SK-N-SH (cell line): ENCODE results near the genes CRTC2, C1orf43 and LENEP.

GRCh38 chr1:153932222-153933037 lies 9.7 kb upstream of the GATAD2B start:
- RRBS: no CpG with 5 or more reads among the region's 15 CpGs
CAGE:
- cytosol, long polyA plus RNA: no peak
- long polyA plus RNA: no peak
- nucleus, long polyA plus RNA: no peak

DNA sequence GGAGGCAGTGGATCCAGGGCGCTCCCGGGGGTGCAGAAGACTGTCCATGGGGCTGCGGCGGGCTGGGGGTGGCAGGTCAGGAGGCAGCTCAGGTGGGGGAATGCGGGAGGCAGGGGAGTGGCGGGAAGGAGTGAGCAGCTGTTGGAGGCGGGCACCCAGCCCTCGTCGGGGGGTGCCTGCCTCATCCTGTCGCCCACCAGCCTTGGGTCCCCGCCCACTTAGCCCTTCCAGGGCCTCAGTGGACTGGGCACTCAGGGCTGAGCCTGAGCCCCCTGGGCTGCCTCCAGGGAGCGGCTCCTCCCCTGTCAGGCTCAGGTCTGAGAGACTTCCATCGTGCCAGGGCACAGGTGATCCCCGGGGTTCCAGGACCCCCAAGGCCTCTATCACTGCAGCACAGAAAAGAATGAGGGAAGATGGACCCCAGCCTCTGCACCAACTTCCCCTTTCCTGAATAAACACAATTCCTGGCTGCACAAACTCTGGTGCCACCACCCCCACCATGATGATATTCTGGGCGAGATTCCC lies 10.8 kb upstream of the GATAD2B start:
- RRBS: no CpG with 5 or more reads among the region's 15 CpGs
CAGE:
- cytosol, long polyA plus RNA: no peak
- long polyA plus RNA: no peak
- nucleus, long polyA plus RNA: no peak

DNA sequence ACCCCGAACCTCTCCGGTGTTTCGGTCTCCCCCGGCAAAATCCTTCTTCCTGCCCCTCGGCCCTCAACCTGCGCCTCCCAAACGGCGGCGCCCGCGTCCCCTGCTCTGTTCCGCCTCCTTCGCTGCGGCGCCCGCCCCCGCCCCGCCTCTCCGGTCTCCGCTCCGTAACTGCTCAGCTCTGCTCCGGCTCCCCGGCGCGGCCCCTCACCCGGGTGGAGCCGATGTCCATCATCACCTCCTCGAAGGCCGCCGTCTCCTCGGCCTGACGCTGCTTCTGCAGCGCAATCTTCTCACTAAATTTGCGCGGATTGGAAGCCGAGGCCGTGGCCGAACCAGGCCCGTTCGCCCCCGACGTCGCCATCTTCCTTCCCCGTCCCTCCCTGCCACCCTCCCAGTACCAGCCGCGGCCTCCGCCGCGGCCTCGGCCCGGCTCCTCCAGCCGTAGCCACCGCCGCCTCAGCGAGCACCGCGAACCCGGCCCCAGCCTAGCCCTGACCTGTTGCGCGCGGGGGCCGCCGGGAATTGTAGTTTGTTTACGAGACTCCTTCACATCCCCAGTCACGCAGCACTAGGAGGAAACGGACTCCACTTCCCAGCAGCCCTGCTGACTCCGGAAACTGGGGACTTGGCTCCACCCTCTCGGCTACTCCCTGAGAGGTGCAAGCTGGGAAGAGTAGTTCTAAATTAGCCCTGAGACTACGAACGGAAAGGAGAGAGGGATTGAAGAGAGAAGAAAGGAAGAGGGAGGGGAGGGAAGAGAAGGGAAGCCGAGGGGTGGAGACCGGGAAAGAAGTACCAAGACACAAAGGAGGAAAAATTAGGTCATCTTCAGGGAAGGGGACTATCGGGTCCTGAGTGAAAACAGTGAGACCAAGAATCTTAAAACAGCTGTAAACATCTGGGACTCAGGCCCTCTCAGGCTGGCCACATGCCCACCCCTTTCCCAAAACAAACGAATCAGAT lies at the start of gene CRTC2:
Gene CRTC2 (minus strand): TSS at position 476 of the 963 bp plus-strand sequence.
- RRBS: 1% methylated on average over 25 of the region's 74 CpGs
CAGE:
- cytosol, long polyA plus RNA: no peak
- long polyA plus RNA: no peak
- nucleus, long polyA plus RNA: no peak

- RRBS: no CpG with 5 or more reads among the region's 5 CpGs
CAGE:
- cytosol, long polyA plus RNA: no peak
- long polyA plus RNA: no peak
- nucleus, long polyA plus RNA: no peak
Measured at GRCh38 chr1:153961521-153961889, 1.8 kb downstream of the SLC39A1 start.

GRCh38 chr1:153981585-153982433 lies 4.3 kb downstream of the RAB13 start:
- RRBS: no CpG with 5 or more reads among the region's 7 CpGs
CAGE:
- cytosol, long polyA plus RNA: start-site peak on the minus strand at chr1:153981957-153982170, 355 and 951 reads in 2 replicates
- long polyA plus RNA: start-site peak on the minus strand at chr1:153981944-153982105, 675 and 690 reads in 2 replicates
- nucleus, long polyA plus RNA: start-site peak on the minus strand at chr1:153981925-153982178, 70 and 297 reads in 2 replicates

- RRBS: no CpG with 5 or more reads among the region's 3 CpGs
CAGE:
- cytosol, long polyA plus RNA: no peak
- long polyA plus RNA: no peak
- nucleus, long polyA plus RNA: no peak
Measured at GRCh38 chr1:154185815-154186640, 5.9 kb downstream of the TPM3 start.

- RRBS: no CpG with 5 or more reads among the region's 3 CpGs
CAGE:
- cytosol, long polyA plus RNA: no peak
- long polyA plus RNA: no peak
- nucleus, long polyA plus RNA: no peak
Measured at GRCh38 chr1:154198964-154199509, 7.1 kb downstream of the CFAP141 start.

DNA sequence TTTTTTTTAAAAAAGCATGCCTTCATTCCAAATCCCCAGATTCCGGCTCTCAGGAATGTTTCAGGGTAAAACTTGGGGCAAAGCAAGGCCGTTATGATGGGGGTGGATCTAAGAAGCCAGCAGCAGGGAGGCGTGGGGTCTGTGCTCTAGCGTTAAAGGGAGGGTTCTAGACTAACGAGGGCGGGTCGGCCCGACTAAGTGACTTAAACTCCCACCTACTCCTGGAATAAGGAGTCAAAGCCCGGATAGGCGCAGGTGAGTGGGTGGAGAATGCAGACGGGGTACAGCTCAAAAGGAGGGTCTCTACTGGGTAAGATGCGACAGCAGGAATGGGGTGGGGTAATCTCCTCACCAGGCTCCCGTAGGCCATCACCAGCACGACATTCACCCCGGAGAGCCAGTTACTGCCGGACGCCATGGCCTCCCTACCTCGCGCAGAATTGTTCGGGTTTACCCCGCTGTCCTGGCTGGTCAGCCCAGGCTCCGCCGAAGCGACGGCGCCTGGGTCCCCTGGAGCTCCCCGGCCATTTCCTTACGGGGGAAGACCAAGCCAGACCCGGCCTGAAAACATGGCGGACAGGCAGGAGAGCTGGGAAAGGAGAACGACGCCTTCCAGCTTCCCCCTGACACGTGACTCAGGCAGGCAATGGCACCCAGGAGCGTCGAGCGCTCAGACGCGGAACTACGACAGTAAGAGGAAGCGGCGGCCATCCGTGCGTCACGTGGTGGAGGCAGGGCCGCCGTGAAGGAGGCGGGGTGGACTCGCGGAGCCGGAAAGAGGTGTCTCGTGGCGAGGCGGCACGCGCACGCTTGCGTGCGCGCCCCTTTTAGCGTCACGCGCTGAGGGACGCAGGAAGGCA lies at the start of gene C1orf43:
Gene C1orf43 (minus strand): TSS at position 601 of the 860 bp plus-strand sequence.
- RRBS: 2% methylated on average over 9 of the region's 63 CpGs
CAGE:
- cytosol, long polyA plus RNA: start-site peak on the minus strand centred at position 599 of the sequence, 86 bp wide, 294 and 598 reads in 2 replicates
- long polyA plus RNA: start-site peak on the minus strand centred at position 525 of the sequence, 336 bp wide, 308 and 688 reads in 2 replicates
- nucleus, long polyA plus RNA: no peak

GRCh38 chr1:154348634-154349070 lies 23.3 kb downstream of the ATP8B2 start:
- RRBS: no CpG with 5 or more reads among the region's 20 CpGs
CAGE:
- cytosol, long polyA plus RNA: no peak
- long polyA plus RNA: no peak
- nucleus, long polyA plus RNA: no peak

GRCh38 chr1:154430211-154430645 lies 25.1 kb downstream of the IL6R start:
- RRBS: no CpG with 5 or more reads among the region's 13 CpGs
CAGE:
- cytosol, long polyA plus RNA: no peak
- long polyA plus RNA: no peak
- nucleus, long polyA plus RNA: no peak

- RRBS: no CpG with 5 or more reads among the region's 11 CpGs
CAGE:
- cytosol, long polyA plus RNA: no peak
- long polyA plus RNA: no peak
- nucleus, long polyA plus RNA: no peak
Measured at GRCh38 chr1:154609192-154609925, 1.4 kb upstream of the ADAR start.

DNA sequence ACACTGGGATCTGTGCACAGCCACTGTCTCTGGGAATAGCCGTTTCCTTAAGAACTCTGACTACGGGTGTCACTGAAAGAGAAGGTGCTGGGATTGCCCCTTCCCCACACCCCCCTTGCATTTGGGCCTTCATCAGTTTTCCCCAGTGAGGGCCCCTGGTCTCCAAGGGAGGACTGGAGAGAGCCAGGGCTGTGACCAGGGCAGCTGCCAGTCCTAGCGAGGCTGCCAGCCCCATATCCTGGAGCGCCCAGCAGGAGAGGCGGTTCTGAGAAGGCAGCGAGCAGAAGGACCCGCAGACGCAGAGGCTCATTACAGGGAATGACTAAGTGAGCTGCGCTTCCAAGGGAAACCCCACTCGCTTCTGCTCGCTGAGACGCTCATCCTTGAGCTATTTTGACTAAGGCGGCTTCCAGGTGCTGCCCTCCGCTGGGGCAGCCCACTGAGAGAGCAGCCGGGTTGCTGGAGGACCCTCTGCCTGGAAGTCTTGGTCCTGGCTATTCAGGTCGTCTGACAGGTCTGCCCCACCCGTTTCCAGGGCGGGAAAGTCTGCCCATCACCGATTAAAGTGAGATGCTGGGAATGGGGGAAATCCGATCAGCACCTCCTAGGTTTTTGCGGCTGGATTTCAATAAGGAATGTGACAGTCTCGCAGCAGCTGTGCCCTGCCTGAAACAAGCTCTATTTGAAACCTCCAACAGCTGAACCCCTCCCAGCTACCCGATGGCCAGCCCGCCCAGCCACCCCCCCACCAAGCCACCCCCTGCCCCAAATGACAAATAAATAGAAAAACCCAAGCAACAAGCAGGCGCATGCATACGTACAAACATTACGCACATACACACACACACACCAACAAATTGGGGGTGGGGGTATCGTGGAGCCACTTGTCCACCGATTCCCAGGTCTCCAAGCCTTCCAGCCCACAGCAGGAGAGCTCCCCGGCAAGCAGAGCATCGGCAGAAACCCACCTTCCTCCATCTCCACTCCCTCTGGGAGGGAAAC lies 2.8 kb downstream of the KCNN3 start:
- RRBS: no CpG with 5 or more reads among the region's 31 CpGs
CAGE:
- cytosol, long polyA plus RNA: no peak
- long polyA plus RNA: no peak
- nucleus, long polyA plus RNA: no peak

DNA sequence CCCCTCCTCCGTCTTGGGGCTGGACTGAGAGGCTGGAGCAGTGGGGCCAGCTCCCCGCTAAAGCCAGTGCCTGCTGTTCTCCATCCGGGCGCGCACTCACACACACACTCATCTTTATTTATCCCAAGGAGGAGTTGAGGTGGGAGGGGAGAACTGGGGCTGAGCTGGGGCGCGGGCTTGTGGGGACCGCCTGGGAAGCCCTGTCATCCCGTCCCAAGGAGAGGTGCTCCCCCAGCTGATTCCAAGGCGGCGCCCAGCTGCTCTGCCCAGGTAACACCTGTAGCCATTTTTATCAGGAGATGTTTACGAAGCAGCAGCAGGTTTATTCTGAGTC lies 2.1 kb downstream of the KCNN3 start:
- RRBS: no CpG with 5 or more reads among the region's 12 CpGs
CAGE:
- cytosol, long polyA plus RNA: no peak
- long polyA plus RNA: no peak
- nucleus, long polyA plus RNA: no peak

GRCh38 chr1:154992858-154993678 lies at the start of gene LENEP:
TSS of gene LENEP (plus strand) at chr1:154993586.
- RRBS: no CpG with 5 or more reads among the region's 16 CpGs
CAGE:
- cytosol, long polyA plus RNA: no peak
- long polyA plus RNA: no peak
- nucleus, long polyA plus RNA: no peak

- RRBS: no CpG with 5 or more reads among the region's 4 CpGs
CAGE:
- cytosol, long polyA plus RNA: no peak
- long polyA plus RNA: no peak
- nucleus, long polyA plus RNA: no peak
Measured at GRCh38 chr1:154993679-154994237, 372 bp downstream of the LENEP start.

DNA sequence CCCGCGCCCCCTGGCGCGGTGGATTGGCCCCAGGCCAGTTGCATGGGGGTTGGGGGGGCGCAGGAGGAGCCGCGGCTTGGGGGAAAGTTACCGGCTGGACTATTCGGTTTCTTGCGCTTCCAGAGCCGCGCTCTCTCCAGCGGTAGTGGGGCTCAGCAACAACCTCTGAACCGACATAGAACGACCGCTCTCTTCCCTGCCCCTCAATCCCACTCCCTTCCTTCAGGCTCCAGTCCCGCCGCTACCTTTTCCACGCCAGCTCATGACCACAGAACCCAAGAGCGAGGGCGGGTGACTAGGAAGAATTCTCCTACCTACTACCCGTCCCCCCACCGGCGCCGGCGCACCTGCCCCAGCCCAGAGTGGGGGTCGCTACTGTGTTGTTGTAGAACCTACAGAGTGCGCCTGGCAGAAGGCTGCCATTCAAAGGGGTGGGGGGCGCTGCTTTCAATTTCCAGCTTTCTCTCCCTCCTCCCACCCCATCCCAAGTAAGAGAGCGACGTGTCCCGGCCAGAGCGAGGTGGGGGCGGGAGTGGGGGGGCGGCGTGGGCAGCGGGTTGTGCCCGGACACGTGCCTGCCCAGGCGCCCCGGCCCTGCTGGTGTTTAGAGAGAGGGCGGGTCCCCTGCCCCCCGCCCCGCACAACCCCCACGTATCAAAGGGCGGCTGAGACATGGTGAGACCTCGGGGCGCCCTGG lies 916 bp downstream of the ZBTB7B start:
- RRBS: 3% methylated on average over 7 of the region's 48 CpGs
CAGE:
- cytosol, long polyA plus RNA: no peak
- long polyA plus RNA: no peak
- nucleus, long polyA plus RNA: no peak

- RRBS: 4% methylated on average over 4 of the region's 15 CpGs
CAGE:
- cytosol, long polyA plus RNA: no peak
- long polyA plus RNA: no peak
- nucleus, long polyA plus RNA: no peak
Measured at GRCh38 chr1:155004067-155004456, 1.5 kb downstream of the ZBTB7B start.

DNA sequence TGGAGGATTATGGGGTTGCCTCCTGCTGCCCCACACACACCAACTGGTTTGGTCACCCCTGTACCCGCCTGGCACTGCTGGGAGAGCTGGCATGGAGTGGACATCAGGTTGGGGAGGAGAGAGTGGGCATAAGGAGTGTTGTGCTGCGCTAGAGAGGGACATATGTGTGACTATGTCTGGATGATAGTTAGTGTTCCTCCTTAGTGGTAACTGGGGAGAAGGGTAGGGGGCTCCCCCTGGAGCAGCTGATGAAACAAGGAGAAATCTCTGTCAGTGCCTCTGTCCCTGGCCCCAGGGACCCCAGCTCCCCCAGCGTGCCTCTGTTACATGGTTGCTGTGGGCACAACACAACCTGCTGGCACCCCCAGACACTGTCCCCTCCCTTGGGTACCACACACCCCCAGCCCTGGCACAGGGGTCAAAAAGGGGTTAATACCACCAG lies 1.9 kb downstream of the ZBTB7B start:
- RRBS: no CpG with 5 or more reads among the region's 3 CpGs
CAGE:
- cytosol, long polyA plus RNA: no peak
- long polyA plus RNA: no peak
- nucleus, long polyA plus RNA: no peak

DNA sequence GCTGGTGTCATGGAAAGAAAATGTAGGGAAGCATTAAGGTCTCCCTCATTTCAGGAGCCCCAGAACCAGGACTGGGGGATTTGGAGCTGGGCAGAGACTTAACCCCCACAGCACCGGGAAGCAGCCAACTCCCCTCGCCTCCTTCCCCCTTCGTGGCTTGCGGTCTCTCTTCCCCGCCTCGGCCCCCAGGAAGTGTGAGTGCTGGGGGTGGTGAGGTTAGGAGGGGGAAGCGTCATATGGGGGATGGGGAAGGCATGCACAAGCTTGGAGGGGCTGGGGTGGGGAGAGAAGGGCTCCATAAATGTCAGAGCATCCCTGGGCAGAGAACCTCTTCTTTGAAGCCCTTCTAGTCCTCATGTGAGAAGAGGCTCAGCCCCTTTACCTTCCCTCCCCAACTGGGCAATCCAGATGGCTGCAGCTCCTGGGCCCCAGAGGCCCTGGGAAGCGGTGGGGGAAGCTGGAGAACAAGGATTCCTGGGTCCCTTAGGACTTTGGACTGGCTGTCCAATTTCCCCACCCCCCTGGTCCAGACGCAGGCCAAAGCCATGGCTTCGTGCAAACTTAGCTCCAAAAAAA lies 7.7 kb downstream of the ZBTB7B start:
- RRBS: no CpG with 5 or more reads among the region's 10 CpGs
CAGE:
- cytosol, long polyA plus RNA: no peak
- long polyA plus RNA: no peak
- nucleus, long polyA plus RNA: no peak

DNA sequence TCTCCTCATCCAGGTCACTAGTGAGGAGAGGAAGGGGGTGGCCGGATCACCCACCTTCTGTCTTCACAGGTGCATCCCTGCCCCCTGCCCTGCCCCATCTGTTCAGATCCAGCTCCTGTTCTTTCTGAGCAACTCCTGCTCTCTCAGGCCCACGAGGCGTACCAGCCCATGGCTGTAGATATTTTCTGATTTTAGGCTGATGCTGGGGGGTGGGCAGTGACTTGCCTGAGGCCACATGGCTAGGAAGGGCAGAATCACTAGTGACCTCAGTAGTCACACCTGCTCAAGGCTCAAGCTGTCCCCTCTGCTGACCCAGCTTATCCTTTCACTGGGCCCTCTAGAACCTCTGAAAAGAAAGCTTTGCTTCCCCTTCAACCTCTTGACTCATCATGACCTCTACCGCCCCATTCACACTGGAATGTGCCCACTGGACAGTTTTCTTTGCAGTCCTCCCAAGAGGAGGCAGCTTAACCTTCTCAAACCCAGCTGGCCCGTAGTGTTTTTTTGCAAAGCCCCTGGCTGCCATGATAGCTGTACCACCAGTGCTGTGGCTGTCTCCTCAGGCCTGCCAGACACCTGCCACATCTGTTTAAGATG lies 14.7 kb downstream of the DCST2 start:
- RRBS: no CpG with 5 or more reads among the region's 5 CpGs
CAGE:
- cytosol, long polyA plus RNA: no peak
- long polyA plus RNA: no peak
- nucleus, long polyA plus RNA: no peak